Right cardiac atrium (tissue), 1 donor: ENCODE measurements around a stretch of chr16.

DNA sequence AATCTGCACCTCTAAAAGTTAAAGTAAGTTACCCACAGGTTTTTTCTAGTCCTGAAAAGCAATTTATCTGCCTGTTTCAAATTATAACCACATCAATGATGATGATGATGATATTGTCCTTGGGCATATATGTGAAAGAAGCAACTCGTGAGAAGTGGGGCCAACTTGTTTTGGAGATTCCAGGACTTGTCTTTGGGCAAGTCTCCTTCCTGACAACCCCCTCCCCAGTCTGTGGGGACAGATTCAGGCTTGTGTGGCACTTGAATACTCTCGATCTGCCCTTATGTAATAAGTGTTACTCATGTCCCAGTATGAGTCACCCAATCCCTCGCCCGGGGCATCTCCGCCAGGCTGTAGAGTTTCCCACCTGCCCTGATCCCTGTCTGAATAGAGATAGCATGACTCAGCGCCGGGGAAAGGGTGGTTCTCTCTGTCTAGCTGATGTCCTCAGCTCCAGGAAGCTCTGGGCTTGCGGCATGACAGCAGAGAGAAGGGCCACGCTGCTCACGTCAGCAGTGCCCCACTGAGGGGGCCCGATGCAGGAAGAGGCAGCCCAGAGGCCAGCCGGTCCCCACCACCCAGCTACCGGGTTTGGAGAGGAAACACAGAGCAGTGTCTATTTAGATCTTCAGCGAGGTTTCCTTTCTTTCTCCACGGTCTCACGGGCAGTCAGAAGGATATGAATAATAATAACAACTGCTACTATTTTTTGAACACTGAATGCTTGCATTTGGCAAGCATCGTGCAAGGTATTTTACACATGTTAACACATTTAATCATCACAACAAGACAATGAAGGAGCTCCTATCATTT, 426.6 kb upstream of the MAF start:
- PRO-cap: no peak

DNA sequence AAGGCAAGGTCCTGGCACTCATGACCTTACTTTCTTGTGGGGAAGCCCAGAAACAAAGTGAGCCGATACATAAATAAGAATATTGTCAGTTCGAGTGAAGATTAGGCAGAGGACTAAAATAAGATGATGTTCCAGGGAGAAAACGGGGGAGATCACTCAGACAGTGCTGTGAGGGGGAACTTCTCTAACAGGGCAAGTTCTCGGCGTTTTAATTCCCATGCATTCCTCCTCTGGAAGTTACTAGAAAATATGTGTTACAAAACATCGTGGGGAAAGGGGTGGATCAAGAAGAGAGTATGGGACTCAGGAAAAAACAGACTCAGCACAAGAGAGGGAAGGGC, 463.8 kb upstream of the DYNLRB2 start:
- PRO-cap: no peak

GRCh38 chr16:80526481-80526864, 14.3 kb upstream of the DYNLRB2 start:
- PRO-cap: no peak

GRCh38 chr16:80619808-80620353, 79.1 kb downstream of the DYNLRB2 start:
- PRO-cap: no peak

GRCh38 chr16:80684862-80685331, 119.5 kb downstream of the CDYL2 start:
- PRO-cap: no peak

DNA sequence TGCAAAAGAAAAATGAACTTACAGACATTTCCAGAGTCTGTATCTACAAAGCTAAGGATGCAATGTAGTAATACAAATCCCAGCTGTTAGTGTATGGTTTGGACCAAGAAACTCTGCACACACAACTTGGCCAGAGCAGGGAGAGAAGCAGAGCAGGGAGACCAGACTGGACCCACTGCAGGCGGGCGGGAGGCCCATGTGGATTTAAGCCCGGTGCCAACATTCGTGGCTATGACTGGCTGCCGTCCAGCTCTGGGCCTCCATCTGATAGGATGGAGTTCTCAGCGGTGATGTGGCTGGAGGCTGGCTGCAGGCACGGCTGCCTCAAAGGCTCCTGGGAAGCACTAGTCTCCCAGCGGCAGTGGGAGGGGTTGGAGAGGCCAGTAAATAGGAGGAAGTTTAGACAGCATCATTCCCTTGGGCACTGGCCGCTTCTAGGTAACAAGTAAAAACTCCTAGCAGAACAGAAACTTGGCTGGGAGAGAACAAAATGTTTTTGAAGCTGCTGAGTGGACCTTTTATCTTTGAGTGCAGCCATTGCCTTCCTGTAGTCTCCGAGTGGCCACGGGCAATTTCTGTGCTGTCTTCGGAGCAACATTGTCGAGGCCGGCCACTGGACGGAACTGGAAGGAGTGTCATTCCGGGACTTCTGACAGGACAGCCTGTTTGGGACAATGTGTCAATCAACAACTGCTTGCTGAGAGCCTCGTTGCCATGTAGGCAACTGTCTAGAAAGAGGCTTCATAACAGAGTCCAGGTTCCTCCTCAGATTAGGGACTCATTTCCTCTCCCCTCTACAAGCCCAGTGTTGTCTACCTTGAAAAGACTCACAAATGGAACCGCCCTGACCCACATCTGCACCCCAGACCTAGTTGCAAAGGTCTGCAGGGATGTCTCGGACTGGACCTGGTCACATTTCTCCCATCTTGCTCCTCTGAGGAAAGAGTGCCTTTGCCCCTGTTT, 96.0 kb upstream of the CDYL2 start:
- PRO-cap: no peak

DNA sequence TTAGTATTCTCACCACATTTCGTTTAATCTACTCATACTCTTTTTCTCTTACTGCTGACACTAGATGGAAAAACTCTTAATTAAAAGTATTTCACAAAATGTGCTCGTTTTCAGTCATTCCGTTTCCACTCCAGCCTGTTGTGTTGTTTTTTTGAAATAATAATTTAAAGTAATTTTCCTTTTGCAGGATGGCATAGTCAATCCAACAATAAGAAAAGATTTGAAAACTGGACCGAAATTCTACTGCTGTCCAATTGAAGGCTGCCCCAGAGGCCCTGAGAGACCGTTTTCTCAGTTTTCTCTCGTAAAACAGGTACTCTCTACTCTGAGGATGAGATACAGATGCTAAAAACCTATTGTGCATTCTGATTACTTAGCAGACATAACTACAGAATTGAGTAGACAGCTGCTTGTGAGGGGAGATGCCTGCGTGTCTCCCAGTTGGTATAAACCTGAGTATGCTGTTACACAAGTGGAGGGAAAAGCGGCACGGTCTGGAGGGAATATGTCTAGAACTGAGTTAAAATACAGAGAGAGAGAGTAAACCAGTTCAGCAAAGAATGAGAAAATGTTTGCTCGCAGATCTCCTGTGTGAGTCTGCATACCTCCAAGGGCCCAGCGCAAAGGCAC, 5.6 kb downstream of the ATMIN start:
- PRO-cap: no peak

- PRO-cap: no peak
These were observed 10.0 kb downstream of the ATMIN start for GRCh38 chr16:81045532-81046167.

DNA sequence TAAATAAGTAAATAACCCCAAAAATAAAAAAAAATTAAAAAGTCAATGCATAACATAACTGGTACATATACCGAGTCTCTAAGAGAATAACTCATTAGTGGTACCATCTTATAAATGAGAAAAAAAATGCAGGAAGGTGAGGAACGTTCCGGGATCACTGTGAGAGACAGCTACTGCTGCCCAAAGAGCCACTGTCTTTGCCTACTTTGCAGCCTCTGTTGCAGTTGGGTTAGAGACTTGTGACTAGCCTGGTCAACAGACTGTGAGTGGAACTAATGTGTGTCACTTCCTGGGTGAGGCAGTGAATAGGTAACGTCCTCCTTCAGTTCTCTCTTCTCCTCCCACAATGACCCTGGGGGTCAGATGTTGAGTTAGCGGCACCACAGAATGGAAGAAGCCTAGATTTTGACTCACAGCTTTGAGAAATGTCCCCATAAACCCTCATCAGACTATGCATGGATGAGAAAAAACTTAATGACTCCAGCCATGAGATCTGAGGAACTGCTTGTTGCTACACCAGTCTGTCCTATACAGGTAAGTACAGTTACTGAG, 5.3 kb downstream of the C16orf46 start:
- PRO-cap: no peak

DNA sequence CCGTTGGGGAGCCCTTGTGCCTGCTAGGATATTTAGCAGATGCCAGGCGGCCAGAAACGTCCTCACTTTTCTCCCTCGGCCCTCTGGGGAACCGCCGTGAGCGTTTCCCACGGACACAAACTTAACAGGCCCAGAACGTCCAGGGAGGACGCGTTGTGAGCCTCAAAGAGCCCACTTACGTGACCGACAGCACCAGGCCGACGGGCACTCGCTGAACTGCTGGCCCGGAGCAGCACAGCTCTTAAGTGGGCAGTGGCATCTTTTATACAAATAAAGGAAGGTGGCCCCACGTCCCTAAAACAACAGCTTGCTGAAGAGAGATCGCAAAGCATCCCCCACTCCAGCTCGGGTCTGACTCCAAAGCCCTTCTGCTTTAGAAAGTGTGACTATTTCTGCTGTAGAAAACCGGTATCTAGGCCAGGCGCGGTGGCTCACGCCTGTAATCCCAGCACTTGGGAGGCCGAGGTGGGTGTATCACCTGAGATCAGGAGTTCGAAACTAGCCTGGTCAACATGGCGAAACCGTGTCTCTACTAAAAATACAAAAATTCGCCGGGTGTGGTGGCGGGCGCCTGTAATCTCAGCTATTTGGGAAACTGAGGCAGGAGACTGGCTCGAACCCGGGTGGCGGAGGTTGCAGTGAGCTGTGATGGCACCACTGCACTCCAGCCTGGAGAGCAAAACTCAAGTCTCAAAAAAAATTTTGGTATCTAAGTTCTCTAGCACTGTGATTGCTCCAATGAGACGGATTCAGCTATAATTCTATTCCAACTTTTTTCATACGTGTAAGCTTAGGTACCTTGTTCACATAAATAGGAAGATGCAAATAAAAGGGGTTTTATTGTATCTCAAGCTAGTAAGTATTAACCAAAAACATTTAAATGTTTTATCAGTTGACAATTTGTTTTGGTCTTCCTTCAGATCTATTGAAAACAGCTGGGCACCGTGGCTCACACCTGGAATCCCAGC, 658 bp upstream of the C16orf46 start:
- PRO-cap: no peak

DNA sequence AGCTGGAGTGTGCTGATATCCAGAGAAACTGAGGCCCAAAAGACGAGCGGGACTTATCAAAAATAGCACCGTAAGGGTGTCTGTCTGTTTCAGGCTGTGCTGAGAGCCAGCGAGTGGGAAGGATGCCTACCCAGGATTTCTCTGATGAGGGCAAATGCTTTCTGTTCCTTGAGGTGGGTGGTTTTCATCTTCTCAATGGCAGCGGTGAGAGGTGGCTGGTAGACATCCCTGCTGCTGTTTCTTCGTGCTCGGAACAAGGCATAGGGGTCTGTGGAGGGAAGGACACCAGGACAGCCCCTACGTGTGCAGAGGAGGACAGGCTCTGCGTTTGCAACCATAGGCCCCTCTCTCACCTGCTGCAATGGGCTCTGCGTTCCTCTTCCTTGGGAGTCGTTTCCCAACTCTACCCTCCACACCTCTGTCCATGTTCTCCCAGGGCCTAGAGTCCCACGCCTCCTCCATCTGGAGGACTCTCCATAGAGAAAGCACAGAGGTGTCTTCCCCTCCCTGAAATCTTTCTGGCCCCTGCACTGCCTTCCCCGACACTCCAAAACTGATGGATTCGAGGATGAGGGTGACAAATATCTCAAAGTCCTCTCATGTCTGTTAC, 37.3 kb upstream of the GCSH start:
- PRO-cap: no peak

DNA sequence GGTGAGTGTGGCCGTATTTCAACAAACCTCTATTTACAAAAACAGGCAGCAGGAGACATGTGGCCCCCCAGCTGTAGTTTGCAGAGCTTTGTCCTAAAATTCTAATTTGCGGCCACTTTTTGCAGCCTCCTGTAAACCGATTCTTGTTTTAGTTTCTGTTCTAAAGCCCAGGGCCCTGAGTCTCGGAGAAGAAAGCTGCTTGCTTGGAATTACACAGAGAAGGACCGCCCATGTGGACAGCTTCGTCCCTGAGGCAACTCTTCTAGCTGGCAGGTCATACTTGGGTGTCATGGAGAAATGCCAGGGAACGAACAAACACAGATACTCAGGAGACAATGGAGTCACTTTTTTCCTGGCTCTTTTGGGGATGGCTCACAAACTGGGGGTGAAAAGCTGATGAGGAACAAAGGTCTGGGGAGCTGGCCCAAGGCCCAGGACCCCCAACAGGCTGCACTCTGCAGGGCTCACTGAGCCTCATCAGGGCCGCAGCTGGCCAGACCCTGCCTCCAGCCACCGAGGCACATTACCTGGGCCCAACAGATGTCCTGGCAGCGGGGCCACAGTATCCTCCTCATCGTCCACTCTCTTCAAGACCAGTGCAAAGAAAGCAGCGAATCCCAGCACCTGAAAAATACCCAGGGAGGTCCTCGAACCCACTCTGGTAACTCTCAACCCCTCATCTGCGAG, 40.9 kb upstream of the GCSH start:
- PRO-cap: no peak

DNA sequence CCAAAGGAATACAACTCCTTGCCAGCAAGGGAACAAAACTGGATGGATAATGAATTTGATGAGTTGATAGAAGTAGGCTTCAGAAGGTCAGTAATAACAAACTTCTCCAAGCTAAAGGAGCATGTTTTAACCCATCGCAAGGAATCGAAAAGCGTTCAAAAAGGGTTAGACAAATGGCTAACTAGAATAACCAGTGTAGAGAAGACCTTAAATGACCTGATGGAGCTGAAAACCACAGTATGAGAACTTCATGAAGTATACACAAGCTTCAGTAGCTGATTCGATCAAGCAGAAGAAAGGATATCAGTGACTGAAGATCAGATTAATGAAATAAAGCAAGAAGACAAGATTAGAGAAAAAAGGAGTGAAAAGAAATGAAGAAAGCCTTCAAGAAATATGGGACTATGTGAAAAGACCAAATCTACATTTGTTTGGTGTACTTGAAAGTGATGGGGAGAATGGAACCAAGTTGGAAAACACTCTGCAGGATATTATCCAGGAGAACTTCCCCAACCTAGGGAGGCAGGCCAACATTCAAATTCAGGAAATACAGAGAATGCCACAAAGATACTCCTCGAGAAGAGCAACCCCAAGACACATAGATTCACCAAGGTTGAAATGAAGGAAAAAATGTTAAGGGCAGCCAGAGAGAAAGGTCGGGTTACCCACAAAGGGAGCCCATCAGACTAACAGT, 26.1 kb downstream of the GAN start:
- PRO-cap: no peak

DNA sequence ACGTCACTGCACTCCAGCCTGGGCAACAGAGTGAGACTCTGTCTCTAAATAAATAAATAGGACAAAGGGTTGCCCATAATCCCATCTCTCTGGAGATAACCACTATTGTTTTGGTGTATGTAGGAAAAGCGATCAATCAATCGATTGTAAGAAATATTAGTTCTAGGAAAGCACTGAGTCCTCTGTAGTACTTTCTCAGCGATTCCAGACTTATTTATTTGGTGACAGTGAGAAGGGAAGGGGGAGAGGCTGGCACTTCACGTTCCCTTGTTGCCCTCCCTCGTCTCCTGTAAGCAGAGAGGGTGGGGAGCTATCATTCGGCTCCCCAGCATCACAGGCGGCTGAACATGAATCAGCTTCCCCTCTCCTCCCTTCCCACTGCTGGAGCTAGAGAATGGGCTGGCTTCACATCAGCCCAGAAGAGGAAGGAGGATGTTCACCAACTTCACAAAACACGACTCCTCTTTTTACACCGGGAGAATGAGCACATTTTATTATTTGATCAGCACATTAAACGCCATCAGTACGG, 6.8 kb upstream of the CMIP start:
- PRO-cap: no peak

DNA sequence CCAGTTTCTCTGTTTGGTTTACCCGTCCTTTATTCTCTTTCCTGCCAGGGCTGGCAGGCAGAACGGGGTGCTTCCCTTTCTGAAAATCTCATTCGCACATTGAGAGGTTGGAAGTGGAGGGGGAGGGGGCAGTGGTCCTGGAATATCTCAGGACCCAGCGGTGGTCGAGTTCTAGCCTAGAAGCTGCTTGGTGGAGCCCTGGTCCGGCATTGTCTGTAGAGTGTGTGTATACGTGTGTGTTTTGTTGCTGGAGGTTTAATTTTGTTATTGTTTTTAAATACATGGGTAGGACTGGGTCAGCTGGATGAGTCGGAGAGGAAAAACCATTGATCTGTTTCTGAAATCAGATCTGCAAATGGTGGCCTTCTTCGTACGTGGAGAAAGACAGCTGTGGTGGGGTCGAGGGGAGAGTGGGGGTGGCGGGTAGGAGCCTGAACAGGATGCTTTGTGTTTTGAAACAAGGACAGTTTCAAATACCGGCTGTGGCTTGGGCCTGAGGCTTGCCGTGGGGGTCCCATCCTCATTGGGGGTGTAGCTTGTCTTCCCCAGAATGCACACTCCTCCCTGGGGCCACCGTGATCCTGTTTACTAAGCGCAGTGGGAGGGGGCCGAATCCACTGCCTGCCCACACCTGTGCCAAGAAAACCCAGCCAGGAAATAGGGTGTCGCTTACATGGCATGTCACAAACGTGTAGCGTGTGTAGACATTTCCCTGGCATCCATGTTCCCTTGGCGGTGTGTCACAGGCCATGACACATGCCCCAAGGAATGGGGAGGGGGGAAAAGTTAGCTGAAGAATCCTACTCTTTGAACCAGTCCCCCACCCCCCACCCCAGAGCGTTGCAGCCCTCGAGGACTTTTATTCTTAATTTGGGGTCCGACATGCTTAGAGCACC, 1.7 kb downstream of the CMIP start:
- PRO-cap: no peak

GRCh38 chr16:81458164-81459064, 13.8 kb downstream of the CMIP start:
- PRO-cap: no peak

DNA sequence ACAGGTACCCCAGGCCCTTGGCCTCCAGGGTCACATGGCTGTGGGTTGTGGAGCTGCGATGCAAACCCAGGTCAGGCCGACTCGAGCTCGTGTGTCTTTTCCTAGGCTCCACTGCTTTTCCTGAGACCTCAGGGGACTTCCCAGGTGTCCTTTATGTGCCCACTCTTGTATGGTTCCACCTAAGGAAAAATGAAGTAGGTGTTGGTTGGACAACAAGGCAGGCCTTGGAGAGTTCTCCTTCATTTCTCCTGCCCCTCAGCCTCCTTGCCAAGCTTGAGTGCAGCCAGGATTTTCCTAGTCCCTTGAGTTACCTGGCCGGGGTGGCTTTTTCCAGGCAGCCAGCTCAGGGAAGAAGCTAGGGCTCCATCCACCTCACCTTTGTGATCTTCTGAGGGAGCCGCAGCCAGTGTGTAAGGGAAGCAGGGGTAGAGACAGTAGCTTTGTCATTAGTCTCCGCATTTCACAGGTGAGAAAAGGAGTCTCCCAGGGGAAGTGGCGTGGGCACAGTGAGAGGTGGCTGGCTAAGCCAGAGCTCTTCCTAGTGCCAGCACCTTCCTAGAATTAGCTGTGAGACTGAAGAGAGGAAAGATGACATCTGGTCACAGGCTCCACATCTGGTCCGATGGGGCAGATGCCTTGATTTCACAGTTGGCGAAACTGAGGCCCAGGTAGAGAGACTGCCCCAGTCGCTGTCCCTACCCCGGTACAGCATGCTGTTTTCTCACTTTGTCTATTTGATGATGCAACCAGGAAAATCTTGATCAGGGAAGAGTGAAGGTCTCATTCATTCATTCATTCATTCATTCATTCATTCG, 19.3 kb downstream of the CMIP start:
- PRO-cap: no peak

GRCh38 chr16:81468868-81469301, 24.3 kb downstream of the CMIP start:
- PRO-cap: no peak

DNA sequence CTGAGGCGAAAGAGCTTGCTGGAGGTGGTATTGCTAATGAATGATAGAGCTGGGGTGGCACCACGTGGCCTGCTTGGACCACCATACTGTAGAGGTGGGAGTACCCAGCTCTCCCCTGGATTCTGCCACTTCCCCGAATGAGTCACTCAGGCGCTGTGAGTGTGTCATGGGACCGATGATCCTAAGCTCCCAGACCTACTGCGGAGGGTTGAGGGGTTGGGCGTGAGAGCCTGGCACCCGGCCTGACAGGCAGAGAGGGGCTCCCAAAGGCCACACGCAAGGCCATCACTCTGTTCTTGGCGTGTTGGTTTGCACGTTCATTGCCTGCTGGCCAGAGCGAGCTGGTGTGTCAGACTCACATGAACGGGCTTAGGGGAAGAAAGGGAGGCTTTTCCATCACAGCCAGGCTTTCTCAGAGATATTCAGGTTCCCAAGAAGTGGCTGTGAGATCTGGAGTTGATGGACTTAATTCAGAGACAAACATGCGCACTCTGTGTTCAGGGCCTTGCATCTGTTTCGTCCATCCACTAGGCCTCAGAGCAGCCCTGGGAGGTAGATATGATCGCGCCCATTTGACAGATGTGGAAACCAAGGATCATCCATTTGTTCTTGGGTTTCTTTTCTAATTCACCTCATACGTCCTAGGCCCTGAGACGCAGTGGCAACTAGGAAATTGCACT, 41.3 kb downstream of the CMIP start:
- PRO-cap: no peak

GRCh38 chr16:81495135-81495626, 50.6 kb downstream of the CMIP start:
- PRO-cap: no peak